SUDHL5 (cell line): ENCODE data around the gene DEFB125.

GRCh38 chr20:87360-87922, at the start of gene DEFB125:
TSS of gene DEFB125 (plus strand) at chr20:87672.
- PRO-cap = no peak

GRCh38 chr20:299320-300158, 2.2 kb downstream of the ZCCHC3 start:
- PRO-cap = no peak

GRCh38 chr20:434343-435592, 26.7 kb downstream of the RBCK1 start:
- PRO-cap = no peak

DNA sequence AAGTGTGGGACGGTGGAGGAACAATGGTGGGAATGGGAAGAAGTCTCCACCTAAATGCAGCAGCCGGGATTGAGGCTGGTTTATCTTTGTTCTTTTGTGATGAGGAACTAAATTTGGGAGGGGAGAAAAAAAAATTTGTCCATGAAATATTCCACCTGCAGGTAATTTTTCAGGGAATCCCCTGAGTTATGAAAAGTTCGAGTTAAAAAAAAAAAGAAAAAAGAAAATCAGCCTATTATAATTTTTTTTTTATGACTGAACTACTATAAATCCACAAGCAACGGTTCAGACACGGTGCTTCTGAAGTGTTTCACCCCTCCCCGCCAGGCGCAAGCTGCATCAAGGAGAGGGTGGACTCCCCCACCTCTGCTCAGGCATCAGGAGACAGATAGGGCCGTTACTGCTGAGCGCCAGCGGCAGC, 21.2 kb upstream of the TBC1D20 start:
- PRO-cap = no peak

DNA sequence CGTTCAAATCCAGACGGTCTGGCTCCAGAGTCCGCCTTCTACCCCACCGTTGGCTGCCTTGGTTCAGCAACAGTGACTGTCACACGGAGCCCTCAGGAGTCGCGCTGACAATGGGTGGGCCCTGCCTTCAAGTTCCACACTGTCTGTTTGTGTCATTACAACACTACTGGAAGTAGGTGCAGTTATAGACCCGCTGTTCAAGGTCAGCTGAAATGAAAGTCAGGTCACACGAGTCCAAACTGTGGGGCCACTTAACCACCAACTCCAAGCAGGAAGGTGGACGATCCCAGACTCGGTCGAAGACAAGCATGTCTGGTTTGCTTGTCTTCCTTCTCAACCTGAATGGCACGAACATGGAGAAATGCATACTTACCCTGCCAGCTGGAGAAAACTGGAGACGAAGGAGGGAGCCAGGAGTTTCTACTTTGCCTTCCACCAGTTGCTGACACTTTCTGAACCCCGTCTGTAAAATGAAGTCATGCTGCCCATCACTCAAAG, 907 bp upstream of the SRXN1 start:
- PRO-cap = no peak

DNA sequence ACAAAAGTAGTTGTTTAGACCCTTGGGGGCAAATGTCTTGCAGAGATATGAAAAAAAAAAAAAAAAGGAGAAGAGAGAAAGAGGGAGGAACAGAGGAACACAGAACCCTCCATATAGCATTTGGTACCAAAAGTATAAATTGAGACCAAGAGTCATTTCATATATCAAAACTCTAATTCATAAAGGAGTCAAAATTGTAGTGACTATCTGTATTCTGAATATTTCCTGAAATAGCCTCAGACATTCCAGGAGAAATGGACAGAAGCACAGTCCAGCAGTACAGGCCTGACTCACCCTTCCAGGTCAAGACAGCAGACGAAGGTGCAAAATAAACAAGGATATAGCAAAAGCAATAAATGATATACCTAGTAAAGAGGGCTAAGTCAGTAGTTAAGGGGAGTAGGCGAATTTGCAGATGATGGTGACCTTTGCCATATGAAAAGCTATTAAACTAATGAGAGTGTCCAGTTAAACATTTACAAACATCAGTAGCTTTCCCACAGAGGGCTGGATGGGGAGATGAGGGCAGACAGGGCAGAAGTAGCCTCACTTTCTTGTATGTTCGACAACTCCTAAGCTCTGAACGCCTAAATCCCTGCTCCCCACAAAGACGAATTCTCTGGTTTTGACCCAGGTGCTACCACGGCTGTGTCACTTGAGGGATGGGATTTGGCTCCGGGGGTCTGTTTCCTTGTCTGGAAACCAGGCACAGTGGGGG, 3.5 kb upstream of the SLC52A3 start:
- PRO-cap = no peak

- PRO-cap = no peak
Measured at GRCh38 chr20:829557-830068, 3.9 kb upstream of the FAM110A start.

DNA sequence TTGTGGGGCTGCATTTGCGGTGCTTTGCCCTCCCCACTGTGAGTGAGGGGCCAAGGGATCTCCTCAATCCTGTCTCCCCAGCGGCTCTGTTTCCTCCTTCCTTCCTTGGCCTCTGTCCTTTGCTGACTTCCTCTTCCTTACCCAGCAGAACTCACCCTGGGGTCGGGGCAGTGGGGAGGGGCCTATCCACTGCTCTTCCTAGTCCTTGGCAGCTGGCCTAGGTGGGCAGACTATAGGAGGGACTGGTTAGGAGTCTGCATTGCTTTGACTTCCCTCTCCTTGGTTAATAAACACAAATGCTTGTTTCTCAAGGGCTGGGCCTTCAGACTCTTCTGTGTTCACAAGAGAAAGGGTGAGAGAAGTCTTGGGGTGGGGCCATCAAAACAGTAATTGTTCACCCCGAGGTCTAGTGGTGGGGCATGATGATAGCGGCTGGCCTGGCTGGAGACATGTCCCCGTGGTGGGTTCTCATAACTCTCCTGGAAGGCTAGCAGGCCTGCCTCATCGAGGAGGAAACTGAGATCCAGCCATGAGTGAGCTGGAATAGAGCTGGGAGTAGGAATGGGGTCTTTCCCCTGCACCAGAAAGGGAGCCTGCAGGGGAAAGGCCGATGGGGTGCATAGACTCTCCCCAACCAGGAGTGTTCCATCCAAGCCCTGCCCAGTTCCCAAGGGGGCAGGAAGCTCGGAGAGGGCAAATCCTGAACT, 12.6 kb downstream of the FAM110A start:
- PRO-cap = bidirectional peak, plus-strand start at position 389 of the sequence, minus-strand start at position 124 of the sequence

GRCh38 chr20:996713-997090, 5.4 kb downstream of the RSPO4 start:
- PRO-cap = no peak

DNA sequence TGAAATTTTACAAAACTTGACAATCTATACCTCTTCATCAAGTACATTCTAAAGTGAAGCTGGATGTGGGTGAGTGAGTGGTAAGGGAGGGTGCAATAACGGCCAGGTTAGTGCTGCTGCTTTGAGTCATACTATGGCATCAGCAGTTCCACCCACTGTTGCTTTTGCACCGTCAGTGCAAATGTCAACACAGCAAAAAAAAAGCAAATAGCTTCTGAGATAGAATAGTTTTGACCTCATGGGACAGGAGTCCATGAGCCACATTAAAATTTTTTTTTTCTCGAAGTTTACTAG, 31.8 kb downstream of the PSMF1 start:
- PRO-cap = no peak

- PRO-cap = no peak
Measured at GRCh38 chr20:1186718-1187301, 2.0 kb upstream of the TMEM74B start.

DNA sequence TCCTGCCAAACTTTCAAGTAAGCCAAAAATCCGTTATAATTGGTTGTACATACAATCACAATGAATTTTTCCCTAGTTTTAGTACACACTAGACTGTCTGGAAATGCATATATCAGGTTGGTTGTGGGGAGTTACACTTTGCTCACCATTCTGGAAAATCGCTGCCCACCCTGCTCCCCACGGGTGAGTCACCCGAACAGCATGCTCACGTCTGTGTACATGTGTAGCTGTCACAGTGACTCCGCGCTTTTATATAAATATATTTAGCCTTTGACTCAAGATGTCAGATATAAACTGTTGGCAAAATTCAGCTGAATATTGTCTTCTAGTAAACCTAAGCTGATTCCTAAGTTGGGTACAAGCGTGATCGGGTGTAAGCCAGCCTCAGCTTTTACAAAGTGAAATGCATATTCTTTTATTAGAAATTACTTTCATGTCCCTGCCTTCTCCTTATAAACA, 4.4 kb downstream of the SDCBP2 start:
- PRO-cap = no peak

GRCh38 chr20:1326868-1327736, 1.8 kb downstream of the SDCBP2 start:
- PRO-cap = no peak

DNA sequence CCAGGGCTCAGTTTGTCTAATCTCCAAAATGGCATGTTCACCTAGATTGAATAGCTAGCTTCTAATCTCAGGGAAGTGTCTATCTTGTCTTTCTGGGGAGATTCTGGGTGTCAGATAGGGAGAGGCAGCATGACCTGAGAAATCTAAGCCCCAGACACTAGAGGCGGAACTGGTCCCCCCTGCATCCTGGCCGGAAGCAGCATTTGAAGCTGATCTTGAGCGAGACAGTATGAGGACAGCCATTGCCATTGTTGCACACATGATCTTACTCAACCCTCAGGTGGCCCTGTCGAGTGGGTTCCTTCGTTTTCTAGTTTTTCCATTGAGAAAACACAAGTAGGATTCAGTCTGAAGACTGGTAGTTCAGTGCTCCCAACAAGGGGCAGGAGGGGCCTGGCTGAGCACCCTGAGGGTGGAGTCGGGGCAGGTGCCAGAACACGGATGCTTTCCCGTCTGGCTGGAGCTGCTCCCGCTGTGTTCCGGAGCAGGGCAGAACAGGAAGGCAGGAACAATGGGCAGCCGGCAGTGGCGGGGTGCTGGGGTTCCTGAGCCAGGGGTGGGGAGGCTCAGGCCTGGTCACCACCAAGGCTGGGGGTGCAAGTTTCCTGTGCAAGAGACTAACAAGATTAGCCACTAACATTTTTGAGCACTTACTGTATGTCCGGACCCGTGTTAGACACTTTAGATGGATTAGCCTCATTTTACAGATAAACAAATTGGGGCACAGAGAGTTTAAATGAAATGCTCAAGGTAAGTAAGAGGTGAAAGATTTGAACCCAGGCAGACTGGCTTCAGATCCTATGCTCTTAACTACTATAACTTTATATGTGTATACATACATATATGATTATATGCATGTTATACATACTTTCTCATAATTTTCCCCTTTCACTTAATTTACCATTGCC, 8.0 kb upstream of the SDCBP2 start:
- PRO-cap = no peak

- PRO-cap = no peak
Measured at GRCh38 chr20:1478392-1478950, 11.8 kb upstream of the NSFL1C start.

GRCh38 chr20:1820565-1821078, 74.6 kb upstream of the SIRPA start:
- PRO-cap = no peak

GRCh38 chr20:1824873-1825398, 70.3 kb upstream of the SIRPA start:
- PRO-cap = no peak

GRCh38 chr20:1879754-1880164, 15.4 kb upstream of the SIRPA start:
- PRO-cap = no peak

- PRO-cap = no peak
Measured at GRCh38 chr20:1895459-1895621, 133 bp downstream of the SIRPA start.

GRCh38 chr20:1895622-1896159, 484 bp downstream of the SIRPA start:
- PRO-cap = no peak